ENCODE data around the gene CDS1.

DNA sequence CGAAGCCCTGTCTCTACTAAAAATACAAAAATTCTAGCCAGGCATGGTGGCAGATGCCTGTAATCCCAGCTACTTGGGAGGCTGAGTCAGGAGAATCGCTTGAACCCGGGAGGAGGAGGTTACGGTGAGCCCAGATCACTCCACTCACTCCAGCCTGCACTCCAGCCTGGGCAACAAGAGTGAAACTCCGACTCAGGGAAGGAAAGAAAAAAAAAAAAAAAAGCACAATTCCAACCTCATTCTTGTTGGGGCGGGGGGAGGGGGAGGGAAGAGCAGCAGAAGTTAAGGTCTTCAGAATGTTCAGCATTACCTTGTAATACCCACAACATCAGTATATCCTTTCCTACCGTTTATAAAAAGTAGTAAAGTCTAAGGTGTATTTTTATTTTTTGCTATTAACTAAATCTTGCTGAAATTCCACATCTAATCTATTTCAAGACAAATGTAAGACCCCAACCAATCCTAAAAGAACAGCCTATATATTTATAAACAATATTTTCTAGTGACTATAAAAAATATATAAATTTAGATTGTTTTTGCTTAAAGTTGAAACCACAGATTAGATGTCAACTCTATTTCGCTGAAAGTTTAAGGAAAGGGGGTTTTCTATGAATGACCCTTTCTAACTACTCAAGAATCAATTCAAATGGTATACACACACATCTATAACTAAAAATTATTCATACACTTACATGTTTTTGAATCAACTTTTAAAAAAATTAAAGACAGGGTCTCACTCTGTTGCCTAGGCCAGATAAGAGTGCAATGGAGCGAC, 9.1 kb downstream of the HNRNPDL start:
- PRO-cap, result no peak
- RAMPAGE, long total RNA, 4 experiments, result no peak in any of the 4 experiments

DNA sequence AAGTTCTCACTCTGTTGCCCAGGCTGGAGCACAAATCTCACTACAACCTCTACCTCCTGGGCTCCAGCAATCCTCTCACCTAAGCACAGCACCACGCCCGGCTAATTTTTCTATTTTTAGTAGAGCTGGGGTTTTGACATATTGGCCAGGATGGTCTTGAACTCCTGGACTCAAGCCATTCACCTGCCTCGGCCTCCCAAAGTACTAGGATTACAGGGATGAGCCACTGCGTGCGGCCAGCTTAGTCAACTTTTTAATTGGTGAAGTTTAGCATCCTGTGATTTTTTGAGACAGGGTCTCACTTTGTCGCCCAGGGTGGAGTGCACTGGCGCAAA, 8.4 kb downstream of the HNRNPDL start:
- PRO-cap, result no peak
- RAMPAGE, long total RNA, 4 experiments, result no peak in any of the 4 experiments

GRCh38 chr4:82424451-82425309, 5.6 kb downstream of the HNRNPDL start:
- PRO-cap, result no peak
- RAMPAGE, long total RNA, 4 experiments, result no peak in any of the 4 experiments

DNA sequence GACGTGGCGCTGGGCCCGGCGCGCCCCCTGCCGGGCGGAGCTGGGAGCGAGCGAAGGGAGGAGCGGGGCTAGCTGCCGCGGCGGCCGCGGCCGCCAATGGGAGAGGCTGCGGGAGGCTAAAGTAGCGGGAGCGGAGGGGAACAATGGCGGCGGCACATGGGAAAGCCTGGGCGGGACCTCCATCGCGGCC, 859 bp downstream of the HNRNPDL start:
- PRO-cap, result bidirectional peak, plus-strand start at position 78 of the sequence, minus-strand start outside the sequence
- RAMPAGE, long total RNA, 4 experiments, result no peak in any of the 4 experiments

GRCh38 chr4:82730973-82731640, 67.5 kb downstream of the SCD5 start:
- PRO-cap, result no peak
- RAMPAGE, long total RNA, 4 experiments, result no peak in any of the 4 experiments

DNA sequence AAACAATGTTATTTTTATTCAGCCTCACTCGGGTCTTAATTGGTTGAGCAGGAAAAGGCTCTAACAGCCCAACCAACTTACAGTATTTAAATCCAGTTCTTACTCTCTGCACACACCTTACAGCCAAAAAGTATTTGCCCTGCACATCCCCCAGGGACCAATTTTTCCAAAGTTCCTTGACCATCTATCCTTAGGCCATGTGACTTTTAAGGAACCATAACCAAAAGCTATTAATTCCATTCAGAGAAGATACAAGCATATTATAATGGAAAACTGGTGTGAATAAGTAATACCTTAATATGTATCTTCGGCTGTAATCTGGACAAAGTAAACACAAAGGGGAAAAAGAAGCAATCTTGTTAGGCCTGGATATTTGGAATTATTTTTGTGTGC, 1.1 kb upstream of the THAP9 start:
- PRO-cap, result no peak
- RAMPAGE, long total RNA, 4 experiments, result no peak in any of the 4 experiments

DNA sequence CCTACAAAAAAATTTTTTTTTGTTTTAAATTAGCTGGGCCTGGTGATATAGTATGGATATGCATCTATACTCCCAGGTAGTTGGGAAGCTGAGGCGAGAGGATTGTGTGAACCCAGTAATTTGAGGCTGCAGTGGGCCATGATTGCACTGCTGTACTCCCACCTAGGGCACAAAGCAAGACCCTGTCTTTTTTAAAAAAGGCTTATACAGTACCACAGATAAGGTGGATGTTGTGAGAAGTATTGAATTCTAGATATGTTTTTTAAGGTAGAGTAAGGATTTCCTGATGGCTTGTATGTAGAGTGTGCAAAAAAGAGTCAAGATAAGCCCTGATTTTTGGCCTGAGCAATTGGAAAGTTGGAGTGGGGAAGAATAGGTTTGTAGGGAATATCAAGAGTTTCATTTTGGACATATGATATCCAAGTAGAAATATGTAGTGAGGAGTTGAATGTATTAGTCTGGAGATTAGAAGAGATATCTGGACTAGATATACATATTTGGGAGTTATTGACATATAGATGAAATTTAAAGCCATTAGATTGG, 16.3 kb downstream of the COPS4 start:
- PRO-cap, result no peak
- RAMPAGE, long total RNA, 4 experiments, result start-site peak on the plus strand in 2 of 4 experiments, centred at positions 52 to 284 of the sequence, 5 to 9 reads per replicate

GRCh38 chr4:83197429-83198466, 83.2 kb upstream of the PLAC8 start:
- PRO-cap, result bidirectional peak, plus-strand start at chr4:83197736, minus-strand start at chr4:83197619; bidirectional peak, plus-strand start at chr4:83198075, minus-strand start at chr4:83197792
- RAMPAGE, long total RNA, 4 experiments, result start-site peak on the minus strand in 1 of 4 experiments, at chr4:83197563-83197621 at its widest, 23 reads per replicate

- PRO-cap, result unidirectional peak, plus-strand start at chr4:83208590
- RAMPAGE, long total RNA, 4 experiments, result no peak in any of the 4 experiments
Measured at GRCh38 chr4:83208453-83208822, 76.2 kb downstream of the COQ2 start.

DNA sequence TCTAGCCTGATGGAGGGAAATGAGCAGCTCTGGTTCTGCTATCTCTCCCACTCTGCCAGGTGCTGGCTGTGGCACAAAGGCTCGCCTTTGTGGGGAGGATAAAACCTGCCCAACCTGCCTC, 36.3 kb downstream of the COQ2 start:
- PRO-cap, result bidirectional peak, plus-strand start outside the sequence, minus-strand start at position 54 of the sequence
- RAMPAGE, long total RNA, 4 experiments, result no peak in any of the 4 experiments

DNA sequence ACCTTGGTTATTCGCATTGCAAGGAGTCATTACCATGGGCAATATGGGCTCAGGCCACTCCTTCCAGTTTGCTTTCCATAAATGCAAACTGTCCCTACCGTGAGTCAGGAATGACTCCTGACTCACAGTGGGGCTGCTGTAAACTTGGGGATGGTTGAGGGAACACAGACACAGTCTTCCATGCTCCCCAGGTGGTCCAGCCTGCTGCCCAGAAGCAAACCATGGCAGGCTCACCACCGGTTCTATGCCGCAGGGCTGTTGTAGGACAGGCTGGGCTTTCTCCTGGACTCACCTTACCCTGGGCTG, 36.1 kb downstream of the COQ2 start:
- PRO-cap, result bidirectional peak, plus-strand start at position 141 of the sequence, minus-strand start outside the sequence
- RAMPAGE, long total RNA, 4 experiments, result no peak in any of the 4 experiments

DNA sequence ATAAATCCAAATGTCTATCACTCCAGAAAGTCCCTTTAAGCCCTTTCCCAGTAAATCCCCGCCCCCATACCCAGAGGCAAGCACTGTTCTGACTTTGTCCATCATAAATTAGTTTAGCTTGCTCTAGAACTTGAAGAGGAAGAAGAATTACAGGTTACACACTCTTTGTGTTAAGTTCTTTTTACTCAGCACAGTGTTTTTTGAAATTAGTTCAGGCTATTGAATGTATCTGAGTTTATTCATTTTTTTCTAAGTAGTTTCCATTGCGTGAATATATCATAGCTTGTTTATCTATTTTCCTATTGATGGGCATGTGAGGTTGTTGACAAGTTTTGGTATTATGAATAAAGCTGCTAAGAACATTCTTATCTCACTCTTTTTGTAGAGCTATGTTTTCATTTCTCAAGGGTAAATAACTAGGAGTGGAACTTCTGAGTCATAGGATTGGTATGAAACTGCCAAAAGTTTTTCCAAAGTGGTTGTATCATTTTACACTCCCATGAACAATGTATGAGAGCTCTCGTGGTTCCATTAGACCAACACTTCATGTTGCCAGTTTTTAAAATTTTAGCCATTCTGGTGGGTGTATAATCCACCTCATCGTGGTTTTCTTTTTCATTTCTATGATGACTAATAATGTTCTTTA, 22.5 kb upstream of the HPSE start:
- PRO-cap, result no peak
- RAMPAGE, long total RNA, 4 experiments, result no peak in any of the 4 experiments

DNA sequence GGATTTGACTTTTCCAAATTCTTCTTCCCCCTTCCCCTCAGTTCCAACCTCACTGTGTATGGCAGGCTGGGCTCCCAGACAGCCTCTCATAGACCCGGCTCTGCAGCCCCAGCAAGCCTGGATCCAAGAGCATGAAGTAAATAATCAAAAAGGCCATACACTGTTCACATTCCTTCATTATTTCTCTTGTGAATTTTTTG, 446.7 kb downstream of the NKX6-1 start:
- PRO-cap, result no peak
- RAMPAGE, long total RNA, 4 experiments, result no peak in any of the 4 experiments

DNA sequence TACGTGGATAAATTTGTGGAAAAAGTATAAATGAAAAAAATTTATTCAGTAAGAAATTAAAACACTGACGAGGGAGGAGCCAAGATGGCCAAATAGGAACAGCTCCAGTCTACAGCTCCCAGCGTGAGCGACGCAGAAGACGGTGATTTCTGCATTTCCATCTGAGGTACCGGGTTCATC, 372.5 kb downstream of the NKX6-1 start:
- PRO-cap, result no peak
- RAMPAGE, long total RNA, 4 experiments, result no peak in any of the 4 experiments

GRCh38 chr4:84582808-84583390, at the start of gene CDS1:
TSS of gene CDS1 (plus strand) at chr4:84583127.
- PRO-cap, result bidirectional peak, plus-strand start at chr4:84582930, minus-strand start at chr4:84582662; bidirectional peak, plus-strand start at chr4:84583353, minus-strand start at chr4:84583307
- RAMPAGE, long total RNA, 4 experiments, result start-site peak on the plus strand in 2 of 4 experiments, at chr4:84583146-84583184 at its widest, 47 to 81 reads per replicate; start-site peak on the minus strand in 1 of 4 experiments, at chr4:84583194-84583255 at its widest, 12 reads per replicate

- PRO-cap, result no peak
- RAMPAGE, long total RNA, 4 experiments, result start-site peak on the minus strand in 1 of 4 experiments, at chr4:84887459-84887464 at its widest, 5 reads per replicate
Measured at GRCh38 chr4:84887062-84887622, 79.3 kb downstream of the WDFY3 start.

- PRO-cap, result no peak
- RAMPAGE, long total RNA, 4 experiments, result no peak in any of the 4 experiments
Measured at GRCh38 chr4:84937279-84938217, 28.9 kb downstream of the WDFY3 start.

DNA sequence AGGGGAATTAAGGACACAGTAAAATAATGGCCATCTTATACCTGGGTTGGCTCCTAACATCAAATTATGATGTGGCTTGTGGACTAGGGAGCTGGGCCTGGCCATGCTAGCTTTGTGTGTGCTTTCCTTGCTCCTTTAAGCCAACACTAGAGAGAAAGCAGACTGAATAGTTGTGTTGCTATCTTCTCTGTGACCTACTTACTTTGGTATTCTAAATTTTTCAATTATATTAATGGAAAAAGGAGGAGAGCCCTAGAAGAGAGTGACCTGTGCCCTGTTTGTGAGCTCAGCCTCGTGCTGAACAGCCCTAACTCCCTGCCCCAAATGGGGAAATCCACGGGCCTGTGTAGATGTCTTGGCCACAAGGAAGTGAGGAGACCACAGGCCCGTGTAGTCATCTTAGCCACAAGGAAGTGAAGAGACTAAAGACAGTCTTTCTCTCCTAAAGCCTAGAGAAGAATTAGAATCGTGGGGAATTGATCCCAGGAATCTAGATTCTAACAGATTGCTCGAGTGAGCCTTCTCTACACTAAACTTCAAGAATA, 23.3 kb downstream of the ARHGAP24 start:
- PRO-cap, result no peak
- RAMPAGE, long total RNA, 4 experiments, result no peak in any of the 4 experiments

DNA sequence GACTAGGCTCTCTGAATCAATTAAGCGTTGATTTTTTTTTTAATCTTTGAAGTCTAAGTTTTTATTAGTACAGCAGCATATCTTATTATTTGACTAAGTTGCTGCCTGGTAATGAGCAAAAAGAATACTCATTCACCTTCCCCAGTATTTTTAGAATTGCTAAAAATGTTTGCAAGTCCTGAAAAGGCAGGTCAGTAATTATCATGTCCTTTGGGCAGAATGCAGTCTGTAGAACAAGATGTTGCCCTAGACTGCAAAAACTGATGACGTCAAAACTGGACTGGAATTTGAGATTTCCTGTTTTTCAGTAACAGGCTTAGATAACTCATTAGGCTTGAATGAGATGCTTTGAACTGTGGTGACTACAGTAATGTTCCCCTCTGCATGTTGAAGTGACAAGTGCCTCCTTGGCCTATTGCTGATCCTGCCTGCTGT, 128.9 kb downstream of the ARHGAP24 start:
- PRO-cap, result bidirectional peak, plus-strand start at position 341 of the sequence, minus-strand start at position 221 of the sequence
- RAMPAGE, long total RNA, 4 experiments, result no peak in any of the 4 experiments

DNA sequence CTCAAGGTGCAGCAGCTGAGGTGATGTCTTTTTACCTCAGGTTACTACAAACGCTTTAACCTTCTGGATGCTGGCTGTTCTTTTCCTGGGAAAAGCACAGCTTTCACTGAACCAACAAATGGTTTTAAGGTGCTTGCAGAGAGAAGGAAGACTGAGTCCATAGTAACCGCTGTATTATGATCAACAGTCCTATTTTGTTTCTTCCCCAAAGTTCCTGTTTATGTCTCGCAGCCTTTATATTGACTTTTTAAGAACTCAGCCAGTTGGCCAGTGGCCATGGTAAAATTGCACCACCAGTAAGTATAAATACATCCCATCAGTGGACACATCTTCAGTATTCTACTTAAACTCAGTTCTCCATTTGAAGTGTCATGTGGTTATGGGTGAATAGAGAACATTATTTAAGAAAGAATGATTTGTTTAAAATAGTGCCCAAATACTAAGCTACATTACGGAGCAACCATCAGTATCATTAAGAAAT, 286.9 kb downstream of the ARHGAP24 start:
- PRO-cap, result no peak
- RAMPAGE, long total RNA, 4 experiments, result no peak in any of the 4 experiments